Occipital lobe (tissue), 2 donors: ENCODE data around the genes MND1 and RNF175.

- RAMPAGE, long total RNA, result no peak
Observed at GRCh38 chr4:152540234-152540738, 4.4 kb upstream of the FBXW7 start.

DNA sequence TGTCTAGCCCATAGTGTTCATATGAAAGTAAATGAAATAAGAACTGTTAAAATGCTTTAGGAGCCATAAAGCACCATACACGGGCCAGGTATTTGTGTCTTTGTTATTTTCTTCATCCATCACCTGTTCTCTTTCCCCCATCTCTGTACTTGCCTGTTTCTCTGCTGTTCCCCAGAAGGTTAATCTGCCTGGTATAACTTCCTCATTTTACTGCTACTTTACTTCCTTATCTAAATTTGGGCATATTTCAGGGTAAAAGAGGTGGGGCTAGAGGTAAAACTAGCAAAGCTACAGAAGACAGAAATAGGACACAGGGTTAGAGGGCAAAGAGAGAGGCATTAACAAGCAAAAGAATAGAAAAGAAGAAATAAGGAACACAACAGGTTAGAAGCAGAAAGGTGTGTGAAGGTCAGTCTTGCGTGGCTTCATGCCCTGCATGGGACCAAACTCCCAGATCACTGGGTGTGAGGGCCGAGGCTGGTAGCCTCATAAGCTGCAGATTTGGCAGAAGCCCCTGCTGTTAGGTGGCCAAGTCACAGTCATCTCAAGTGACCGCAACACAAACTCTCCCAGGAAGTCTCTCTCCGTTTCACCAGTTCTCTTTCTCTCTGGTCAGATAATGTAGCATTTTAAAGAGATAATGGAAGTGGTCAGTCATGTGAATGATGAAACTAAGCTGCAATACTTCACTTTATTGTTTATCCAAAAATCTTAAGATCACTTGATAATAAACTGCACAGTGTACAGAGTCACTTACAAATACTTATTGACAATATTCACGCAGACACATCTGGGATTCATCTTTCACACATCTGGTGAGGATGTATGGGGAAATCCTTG, 16.5 kb downstream of the TMEM154 start:
- RAMPAGE, long total RNA, result no peak

DNA sequence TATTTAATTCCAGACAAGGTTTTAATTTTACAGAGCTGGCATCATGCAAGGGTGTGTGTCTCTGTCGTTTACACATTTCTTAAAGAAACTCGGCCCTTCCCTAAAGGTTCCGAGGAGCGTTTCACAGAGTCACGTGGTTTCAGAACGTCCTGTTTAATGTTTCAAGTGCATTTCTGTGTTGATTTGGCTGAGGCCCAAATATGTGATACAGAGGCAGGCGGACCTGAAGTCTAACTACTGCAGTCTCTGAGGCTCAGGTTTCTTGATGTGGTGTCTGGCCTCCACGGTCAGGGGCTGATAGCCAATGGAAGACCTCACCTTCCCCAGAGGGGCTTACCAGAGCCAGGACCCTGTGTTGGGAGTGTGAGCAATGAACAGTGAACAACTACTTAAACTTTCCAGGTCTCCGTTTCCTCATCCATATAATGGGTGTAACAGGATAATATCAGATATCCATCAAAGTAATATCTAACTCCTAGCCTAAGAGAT, 50.2 kb upstream of the TRIM2 start:
- RAMPAGE, long total RNA, result no peak

DNA sequence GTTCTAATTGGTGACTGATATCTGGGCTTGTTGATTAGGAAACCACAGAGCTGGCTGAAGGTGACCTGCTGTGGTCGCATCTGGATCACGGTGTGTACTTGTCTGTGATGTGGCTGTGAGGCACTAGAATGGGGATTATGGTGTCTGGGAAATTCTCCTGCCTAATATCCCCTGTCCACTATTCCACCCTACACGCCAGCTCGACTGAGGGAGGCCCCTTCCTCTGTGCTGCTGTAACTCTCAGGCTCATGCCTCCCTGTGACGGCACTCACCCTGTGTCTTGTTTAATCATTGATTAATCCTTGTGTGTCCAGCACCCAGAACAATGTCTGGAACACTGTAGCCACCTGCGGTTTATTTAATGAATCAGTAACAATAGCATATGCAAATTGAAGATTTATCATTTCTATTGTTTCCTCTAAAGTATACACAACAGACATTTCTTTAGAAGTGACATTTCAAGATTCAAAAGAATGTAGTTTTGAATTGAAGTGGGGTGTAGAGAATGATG, 14.8 kb upstream of the TRIM2 start:
- RAMPAGE, long total RNA, result no peak

- RAMPAGE, long total RNA, result no peak
Observed at GRCh38 chr4:153233638-153234366, 29.6 kb downstream of the TRIM2 start.

GRCh38 chr4:153244900-153245468, 40.7 kb downstream of the TRIM2 start:
- RAMPAGE, long total RNA, result no peak

GRCh38 chr4:153344028-153344823, at the start of gene MND1:
Gene MND1, plus strand, starts transcription at chr4:153344688.
- RAMPAGE, long total RNA, result start-site peak on the plus strand at chr4:153344676-153344723, 198 and 226 reads in 2 replicates

DNA sequence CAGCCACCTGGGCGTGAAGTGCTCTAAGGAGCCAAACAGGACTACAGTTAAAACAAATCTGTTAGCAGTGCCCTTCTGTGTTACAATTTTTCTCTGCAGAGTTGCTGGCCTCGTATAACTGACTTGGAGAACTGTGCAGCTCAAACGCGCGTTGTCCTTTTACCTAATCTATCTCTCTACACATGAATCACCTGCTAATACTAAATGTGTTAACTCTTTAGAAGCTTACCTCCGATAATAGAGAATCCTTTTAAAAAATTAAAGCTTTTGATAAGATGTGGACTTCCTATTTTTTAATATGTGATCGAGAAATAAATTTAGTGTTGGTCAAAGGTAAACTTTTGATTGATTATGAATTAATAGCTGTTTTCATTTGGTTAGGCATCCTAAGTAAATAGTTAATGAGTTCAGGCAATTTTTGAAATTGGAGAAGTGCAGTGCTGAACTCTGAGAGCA, 1.3 kb downstream of the MND1 start:
- RAMPAGE, long total RNA, result no peak

DNA sequence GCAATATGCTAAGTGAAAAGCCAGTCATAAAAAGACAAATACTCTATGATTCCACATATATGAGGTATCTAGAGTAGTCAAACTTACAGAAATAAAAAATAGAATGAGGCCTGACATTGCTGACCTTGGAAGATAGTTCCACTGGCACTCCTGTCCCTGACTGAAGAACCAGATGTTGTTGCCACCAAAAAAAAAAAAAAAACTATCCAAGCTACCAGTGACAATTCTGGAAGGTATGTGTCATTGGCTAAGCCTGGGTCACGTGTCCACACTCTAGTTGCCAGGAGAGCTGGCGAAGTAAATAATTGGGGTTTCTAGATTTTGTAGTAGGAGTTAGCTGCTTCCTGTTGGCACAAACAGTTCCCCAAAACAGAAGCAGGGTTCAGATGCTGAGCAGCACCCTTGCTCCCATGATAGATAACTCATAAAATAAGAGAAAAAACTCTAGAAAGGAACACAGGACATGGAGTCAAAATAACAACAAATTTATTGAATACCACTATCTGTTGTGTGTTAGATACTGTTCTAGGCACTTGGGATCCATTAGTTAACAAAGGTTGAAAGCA, 20.5 kb downstream of the MND1 start:
- RAMPAGE, long total RNA, result no peak

DNA sequence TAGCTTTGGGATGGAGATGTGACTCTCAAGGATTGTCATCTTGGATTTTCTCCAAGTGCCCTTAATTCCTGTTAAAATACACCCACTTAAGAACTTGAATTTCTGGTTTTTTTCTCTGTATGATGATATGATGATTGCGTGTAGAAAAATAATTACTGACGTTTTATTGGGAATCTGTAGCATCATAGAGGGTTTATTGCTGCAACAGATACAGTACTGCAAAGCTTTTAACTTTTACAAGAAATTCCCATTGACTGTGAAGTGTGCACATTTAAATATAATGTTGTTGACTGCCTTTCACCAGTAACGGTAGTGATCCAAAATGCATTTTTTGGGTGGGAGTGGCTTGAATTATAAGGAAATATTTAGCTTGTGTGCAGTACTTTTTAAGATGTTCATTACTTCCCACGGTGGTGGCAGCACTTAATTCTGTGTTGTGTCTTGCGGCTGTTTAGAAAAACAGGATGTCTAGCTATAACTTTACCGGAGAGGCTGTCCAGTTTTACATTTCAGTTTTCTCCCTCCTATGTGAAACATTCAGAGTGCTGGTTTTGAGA, 1.6 kb downstream of the TMEM131L start:
- RAMPAGE, long total RNA, result no peak

- RAMPAGE, long total RNA, result no peak
Observed at GRCh38 chr4:153553506-153554156, 87.5 kb downstream of the TMEM131L start.

DNA sequence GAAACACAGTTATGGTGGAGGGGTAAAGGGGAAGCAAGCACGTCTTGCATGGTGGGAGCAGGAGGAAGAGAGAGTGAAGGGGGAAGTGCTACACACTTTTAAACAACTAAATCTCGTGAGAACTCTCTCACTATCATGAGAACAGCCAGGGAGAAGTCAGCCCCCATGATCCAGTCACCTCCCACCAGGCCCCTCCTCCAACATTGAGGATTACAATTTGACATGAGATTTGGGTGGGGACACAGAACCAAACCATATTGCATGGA, 74.9 kb upstream of the TLR2 start:
- RAMPAGE, long total RNA, result no peak

DNA sequence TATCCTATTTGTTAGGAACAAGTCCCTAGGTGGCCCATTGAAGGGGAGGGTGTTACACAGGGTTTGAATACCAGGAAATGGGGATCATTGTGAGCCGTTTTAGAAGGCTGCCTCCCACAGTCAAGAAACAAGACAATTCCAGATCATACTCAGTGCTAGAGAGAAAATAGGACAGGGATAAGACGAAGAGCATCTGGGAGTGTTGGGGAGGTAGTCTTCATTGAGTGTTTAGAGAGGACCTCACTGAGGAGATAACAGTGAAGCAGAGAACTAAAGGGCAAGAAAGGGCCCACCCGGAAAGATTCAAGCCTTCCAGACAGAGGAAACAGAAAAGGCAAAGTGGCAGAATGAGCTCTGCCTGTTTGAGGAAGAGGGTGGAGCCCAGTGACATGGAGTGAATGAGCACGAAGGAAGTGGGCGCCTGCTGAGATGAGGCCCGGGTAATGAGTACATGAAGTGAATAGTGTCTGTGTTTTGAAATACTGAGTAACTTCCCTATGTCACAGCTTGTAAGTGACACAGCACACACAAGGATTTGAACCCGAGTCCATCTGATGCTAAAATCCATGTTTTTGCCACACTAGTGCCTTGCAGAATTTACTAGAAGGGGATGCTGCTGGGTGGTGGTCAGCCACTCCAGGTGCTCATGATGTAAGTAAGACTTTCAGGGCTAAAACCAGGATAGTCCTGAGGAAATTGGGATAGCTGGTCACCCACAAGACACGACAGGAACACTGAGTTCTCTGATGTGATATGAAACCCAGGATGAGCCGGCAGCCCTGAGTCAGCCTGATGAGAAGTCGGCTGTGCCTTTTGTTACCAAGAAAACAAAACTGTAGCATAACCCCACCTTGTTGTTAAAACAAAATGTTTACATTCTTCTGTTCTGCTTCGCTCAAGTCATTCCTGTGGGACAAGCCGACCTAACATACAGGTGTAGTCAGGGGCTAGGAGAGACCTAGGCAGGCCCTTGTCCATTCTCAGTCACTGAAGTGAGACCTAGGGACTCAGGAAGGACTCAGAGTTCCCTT, 32.4 kb upstream of the TLR2 start:
- RAMPAGE, long total RNA, result no peak

DNA sequence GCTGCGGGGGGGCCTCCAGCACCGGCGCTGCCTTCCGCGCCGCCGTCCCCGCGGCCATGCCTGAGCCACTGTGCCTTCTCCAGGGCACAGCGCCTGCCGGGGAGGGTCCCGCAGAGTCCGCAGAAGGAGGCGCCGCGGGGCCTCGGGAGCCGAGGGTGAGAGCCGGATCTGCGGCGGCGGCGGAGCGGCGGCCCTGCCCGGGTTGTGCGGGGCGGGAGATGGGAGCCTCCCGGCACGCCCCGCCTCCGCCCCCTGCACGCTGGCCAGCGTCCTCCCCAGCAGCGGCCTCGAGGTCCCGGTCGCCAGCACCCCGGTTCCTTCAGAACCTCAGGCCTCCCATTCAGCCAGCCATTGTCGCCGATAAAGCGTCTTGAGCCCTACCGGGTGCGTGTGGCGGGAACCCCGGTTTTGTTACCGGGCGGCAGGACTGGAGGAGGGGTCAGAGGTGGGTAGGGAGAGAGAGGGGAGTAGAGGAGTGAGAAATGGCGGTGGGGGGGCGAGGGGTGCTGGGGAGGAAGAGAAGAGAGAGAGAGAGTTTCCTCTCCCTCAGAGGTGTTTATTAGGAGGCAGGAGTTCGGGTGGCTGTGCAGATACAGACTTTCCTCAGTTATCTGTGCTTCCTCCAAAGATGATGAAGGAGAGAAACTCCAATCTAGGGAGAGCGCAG, at the start of gene RNF175:
TSS of gene RNF175 (minus strand) at position 220 of the 667 bp plus-strand sequence.
- RAMPAGE, long total RNA, result no peak

GRCh38 chr4:154567535-154568739, 5.1 kb downstream of the FGB start:
- RAMPAGE, long total RNA, result no peak

DNA sequence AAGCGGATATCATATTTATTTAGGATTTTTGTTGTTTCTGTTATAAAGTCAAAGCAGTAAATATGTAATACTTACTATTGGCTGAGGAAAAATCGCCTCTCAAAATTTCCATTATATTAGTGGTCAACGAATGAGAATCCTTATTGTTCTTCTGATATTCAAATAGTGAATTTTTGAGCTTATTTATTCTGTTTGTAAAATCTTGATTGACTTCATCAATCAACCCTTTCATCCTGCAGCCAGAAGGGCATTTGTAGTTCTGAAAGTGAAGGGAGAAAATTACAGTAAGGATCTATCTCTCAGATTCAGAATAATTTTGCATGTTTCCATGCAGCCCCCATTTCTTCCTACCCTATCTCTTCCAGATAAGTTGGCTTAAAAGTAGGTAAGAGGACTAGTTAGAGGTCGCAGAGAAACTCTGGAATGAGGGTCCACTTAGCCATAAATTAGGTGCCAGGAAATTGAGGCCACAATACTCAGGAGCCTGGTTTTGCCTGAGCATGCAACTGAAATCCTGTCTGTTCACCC, 1.8 kb downstream of the FGA start:
- RAMPAGE, long total RNA, result no peak

DNA sequence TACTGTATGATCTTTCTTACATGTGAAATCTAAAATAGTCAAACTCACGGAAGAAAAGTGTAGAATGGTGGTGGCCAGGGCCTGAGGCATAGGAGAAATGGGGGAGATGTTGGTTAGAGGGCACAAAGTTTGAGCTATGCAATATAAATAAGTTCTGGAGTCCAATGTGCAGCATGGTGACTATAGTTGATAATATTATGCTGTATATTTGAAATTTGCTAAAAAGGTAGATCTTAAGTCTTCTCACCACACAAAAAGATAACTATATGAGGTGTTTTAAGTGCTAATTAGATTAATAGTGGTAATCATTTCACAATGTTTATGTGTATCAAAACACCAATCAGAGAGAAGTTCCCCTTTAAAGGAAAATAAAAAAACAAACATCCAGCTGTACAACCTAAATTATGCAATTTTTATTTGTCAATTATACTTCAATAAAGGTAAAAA, 1.5 kb upstream of the FGA start:
- RAMPAGE, long total RNA, result no peak

GRCh38 chr4:154973661-154974181, 192.6 kb downstream of the RBM46 start:
- RAMPAGE, long total RNA, result no peak

DNA sequence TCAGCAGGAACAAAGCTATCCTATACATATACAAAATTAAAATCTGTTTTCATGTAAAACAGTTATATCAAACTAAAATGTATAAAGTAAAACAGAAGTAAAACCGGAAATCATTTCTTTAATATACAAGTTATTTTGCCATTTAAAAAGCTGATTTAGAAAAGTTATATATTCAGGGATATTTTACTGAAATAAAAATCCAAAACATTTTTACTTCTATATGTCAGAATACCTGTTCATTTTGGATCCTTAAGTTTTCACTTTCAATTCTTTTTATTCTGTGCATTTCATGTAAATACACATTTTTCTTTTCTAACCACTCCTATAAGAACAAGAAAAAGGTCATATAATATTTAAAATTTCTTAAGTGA, 21.9 kb downstream of the MAP9 start:
- RAMPAGE, long total RNA, result no peak

DNA sequence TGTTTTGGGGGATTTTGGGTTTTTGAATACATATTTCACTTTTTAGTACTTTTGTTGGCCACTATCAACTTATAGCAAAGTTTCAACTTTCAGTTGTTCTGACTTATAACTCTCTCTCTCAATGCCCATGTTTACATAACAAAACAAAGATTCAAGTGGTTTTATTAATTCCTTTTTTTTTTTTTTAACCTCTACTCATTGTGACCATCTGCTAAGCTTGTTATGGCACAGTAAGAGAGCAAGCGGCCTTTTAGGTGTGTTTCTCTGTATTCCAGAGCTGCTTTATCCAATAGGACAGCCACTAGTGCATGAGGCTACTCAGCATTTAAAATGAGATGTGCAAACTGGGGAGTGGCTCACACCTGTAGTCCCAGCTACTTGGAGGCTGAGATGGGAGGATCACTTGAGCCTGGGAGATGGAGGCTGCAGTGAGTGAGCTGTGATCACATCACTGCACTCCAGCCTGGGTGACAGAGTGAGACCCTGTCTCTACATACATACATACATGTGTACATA, 20.0 kb downstream of the GUCY1B1 start:
- RAMPAGE, long total RNA, result no peak